Sigmoid colon (tissue), 4 donors: ENCODE measurements around the genes NUPR2 and ASL.

GRCh38 chr7:55476552-55477390 lies 95.5 kb downstream of the VOPP1 start:
- PRO-cap: no peak
- RAMPAGE, long total RNA, 4 experiments: start-site peak on the minus strand in 1 of 4 experiments, at chr7:55477195-55477332 at its widest, 5 reads per replicate

GRCh38 chr7:55539426-55539904 lies 32.8 kb downstream of the VOPP1 start:
- PRO-cap: no peak
- RAMPAGE, long total RNA, 4 experiments: no peak in any of the 4 experiments

DNA sequence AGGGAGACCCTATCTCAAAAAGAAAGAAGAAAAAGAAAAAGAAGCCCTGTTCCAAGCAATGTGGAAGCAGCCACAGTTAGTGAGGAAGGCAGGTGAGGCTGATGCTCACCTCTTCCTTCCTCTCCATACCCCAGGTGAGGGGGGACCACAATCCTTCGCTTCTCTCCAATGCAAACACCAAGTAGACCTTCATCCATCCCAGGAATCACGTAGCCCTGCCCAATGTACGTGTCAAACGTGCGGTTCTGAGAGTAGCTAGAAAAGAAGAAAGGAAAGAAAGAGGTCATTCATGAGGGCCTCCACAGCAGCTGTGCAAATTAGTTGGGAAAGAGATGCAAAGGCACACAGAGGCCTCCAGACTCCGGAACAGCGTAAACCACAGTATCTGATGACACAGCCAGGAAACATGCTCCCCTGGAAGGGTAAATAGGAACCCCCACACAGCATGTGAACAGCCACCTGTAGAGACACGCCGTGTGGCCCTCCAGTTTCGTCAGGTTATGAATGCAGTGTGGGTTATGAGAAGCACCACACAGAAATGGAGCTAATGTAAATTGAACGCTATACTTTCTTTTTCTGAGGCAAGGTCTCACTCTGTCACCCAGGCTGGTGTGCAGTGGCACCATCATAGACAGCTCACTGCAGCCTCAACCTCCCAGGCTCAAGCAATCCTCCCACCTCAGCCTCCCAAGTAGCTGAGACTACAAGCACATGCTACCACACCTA lies 126.8 kb upstream of the VOPP1 start:
- PRO-cap: no peak
- RAMPAGE, long total RNA, 4 experiments: no peak in any of the 4 experiments

GRCh38 chr7:56055346-56055788 lies 3.8 kb downstream of the CCT6A start:
- PRO-cap: no peak
- RAMPAGE, long total RNA, 4 experiments: no peak in any of the 4 experiments

- PRO-cap: no peak
- RAMPAGE, long total RNA, 4 experiments: no peak in any of the 4 experiments
Observed at GRCh38 chr7:56115731-56116683, at the start of gene NUPR2. Gene NUPR2, minus strand, starts transcription at chr7:56116417.

DNA sequence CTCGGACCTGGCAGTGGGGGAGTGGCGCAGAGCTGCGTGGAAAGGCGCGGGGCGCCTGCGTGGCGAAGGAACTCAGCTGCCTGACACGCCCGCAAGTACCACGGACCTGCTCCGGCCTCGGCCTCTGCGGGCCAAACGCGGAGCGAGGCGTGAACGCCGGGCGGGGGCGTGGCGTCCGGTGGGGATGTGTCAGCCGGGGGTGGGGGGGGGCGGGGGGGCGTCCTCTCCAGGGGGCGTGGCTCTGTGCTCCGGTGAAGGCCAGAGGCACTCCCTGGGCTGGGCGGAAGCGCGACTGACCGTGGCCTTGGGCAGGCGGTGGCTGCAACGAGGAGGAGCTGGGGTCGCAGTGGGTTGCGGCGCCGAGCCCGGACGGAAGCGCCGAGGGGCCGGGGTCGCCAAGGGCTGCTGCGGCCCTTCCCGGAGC lies 58.8 kb upstream of the NUPR2 start:
- PRO-cap: unidirectional peak, plus-strand start at position 267 of the sequence
- RAMPAGE, long total RNA, 4 experiments: no peak in any of the 4 experiments

- PRO-cap: no peak
- RAMPAGE, long total RNA, 4 experiments: no peak in any of the 4 experiments
Observed at GRCh38 chr7:64569046-64569936, 6.4 kb upstream of the ZNF680 start.

DNA sequence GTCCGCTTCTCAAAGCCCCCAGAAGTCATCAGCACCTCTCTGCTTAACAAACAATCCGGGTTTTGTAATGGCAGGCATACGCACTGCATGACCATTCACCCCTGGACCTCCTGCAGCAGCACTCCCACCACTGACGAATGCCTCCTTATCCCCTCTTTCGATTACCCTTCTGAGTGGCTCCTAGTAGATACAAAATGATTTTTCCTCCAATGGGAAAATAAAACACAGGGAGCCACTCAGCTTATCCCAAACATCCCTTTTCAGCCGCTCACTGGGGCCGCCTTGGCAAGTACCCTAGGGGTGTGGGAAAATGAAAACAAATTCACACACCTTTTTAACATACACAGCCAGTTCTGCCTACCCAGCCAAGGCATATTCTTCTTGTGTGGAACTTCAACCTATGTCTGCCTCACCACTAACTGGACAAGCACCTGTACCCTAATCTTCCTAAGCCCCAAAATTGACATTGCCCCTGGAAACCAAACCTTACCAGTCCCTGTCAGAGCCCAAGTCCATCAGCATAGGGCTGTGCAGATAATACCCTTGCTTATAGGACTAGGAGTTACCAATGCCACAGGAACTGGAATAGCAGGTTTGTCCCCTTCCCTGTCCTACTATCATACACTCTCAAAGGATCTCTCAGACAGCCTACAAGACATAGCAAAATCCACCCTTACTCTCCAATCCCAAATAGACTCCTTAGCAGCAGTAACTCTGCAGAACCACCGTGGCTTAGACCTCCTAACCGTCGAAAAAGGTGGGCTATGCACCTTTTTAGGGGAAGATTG lies 19.6 kb downstream of the ZNF107 start:
- PRO-cap: no peak
- RAMPAGE, long total RNA, 4 experiments: no peak in any of the 4 experiments

- PRO-cap: no peak
- RAMPAGE, long total RNA, 4 experiments: no peak in any of the 4 experiments
Observed at GRCh38 chr7:64803789-64804402, 9.7 kb downstream of the ZNF138 start.

- PRO-cap: no peak
- RAMPAGE, long total RNA, 4 experiments: no peak in any of the 4 experiments
Observed at GRCh38 chr7:64998693-64999211, 7.7 kb downstream of the ERV3-1 start.

DNA sequence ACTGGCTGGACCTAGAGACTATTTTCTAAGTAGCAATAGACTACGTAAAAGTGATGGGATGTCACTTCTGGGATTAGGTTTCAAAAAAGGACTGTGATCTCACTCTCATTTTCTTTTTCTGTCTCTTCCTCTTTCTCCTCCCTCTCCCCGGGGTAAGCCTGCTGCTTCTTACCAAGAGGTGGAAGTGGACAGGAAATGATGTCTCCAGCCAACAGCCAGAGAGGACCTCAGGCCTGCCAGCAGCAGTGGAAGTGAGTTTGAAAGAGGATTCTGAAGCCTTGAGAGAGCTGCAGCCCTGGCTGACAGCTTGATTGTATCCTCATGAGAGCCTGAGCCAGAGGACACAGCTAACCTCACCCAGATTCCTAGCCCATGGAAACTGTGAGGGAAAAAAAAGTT lies 30.1 kb upstream of the ERV3-1 start:
- PRO-cap: no peak
- RAMPAGE, long total RNA, 4 experiments: no peak in any of the 4 experiments

GRCh38 chr7:65873655-65874432 lies 970 bp downstream of the VKORC1L1 start:
- PRO-cap: no peak
- RAMPAGE, long total RNA, 4 experiments: no peak in any of the 4 experiments

- PRO-cap: no peak
- RAMPAGE, long total RNA, 4 experiments: no peak in any of the 4 experiments
Observed at GRCh38 chr7:65920173-65920938, 47.5 kb downstream of the VKORC1L1 start.

- PRO-cap: no peak
- RAMPAGE, long total RNA, 4 experiments: no peak in any of the 4 experiments
Observed at GRCh38 chr7:66036721-66037212, 38.9 kb upstream of the ASL start.

DNA sequence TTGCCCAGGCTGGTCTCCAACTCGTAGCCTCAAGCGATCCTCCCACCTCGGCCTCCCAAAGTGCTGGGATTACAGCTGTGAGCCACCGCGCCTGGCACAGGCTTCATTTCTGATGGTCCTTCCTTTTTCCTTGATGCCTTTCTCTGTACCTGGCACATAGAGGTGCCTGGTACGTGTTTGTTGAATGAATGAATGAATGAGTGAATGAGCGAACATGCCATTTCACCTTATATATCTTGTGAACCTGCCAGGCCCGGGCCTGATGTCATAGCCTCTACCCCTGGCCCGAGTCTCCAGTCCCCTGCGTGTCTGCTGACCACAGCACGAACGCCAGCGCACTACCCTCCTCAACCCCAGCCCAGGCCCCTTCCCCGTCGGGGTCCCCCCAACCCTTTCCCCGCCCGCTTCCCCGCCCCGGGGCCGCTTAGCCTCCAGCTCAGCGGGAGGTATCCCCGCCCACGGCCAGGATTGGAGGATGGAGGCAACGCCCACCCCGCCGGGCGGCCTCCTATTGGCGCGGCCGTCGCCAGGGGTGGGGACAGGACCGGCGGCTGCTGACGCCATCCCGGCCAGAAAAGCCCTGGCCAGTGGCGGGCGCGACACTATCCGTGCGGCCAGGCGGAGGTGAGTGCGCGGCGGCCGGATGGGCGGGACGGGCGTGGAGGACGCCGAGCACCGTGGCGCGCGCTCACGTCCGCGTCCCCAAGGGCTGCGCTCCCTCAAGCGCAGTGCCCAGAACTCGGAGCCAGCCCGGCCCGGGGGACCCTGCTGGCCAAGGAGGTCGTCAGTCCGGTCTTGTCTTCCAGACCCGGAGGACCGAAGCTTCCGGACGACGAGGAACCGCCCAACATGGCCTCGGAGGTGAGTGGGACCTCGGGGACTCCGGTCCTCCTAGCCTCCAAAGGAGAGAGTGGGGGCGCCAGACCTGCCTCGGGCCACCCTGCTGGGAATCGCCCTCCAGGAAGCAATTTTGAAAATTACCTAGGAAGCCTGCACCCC lies at the start of gene ASL:
TSS of gene ASL (plus strand) at position 587 of the 999 bp plus-strand sequence.
- PRO-cap: unidirectional peak, plus-strand start at position 627 of the sequence
- RAMPAGE, long total RNA, 4 experiments: start-site peak on the plus strand in 3 of 4 experiments, centred at positions 602 to 629 of the sequence, 23 to 53 reads per replicate

- PRO-cap: no peak
- RAMPAGE, long total RNA, 4 experiments: no peak in any of the 4 experiments
Observed at GRCh38 chr7:66077617-66078510, 2.2 kb downstream of the ASL start.

DNA sequence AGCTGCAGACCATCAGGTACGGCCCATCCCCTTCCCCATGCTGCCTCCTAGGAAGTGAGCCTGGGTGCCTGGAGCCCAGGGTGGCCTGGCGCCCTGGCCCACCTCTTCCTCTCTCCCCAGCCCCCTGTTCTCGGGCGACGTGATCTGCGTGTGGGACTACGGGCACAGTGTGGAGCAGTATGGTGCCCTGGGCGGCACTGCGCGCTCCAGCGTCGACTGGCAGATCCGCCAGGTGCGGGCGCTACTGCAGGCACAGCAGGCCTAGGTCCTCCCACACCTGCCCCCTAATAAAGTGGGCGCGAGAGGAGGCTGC lies 17.0 kb downstream of the ASL start:
- PRO-cap: no peak
- RAMPAGE, long total RNA, 4 experiments: no peak in any of the 4 experiments

- PRO-cap: unidirectional peak, plus-strand start at chr7:66100051; bidirectional peak, plus-strand start at chr7:66100323, minus-strand start at chr7:66100176
- RAMPAGE, long total RNA, 4 experiments: no peak in any of the 4 experiments
Observed at GRCh38 chr7:66099395-66100667, 14.8 kb upstream of the CRCP start.

DNA sequence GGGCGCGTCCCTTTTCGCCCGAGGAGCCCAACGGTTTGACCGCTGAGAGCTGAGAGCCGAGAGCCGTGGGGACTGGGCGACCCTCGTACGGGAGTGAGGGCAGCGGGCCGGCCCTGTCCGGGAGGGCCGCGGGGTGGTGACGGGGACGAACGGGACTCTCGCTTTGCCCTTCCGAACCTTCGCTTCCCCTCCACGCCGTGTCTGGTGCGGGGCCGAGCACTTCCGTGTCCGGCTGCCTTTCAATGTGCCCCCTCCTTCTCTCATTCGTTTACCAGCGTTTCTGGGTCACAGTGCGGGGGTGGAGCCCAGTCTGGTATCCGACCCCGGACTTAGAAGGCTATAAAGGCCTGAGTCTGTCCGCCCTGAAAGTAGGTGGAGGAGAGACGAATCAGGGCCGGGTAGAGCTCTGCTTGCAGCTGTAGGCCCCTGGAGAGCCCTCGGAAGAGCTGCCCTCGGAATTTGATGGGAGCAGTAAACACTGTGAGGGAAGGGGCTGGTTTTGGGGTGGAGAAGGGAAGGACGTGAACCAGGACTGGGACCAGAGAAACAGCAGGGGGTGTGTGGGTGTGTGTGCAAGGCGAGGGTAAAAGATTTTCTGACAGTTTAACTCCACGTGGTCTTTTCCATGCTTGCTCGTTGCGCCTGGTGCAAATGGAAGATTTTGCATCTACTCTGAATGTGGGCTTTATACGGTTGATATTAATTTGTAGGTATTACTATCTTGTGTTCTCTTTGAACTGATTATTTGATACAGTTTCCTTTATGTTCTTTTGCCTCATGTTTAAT lies 529 bp downstream of the CRCP start:
- PRO-cap: no peak
- RAMPAGE, long total RNA, 4 experiments: start-site peak on the plus strand in 2 of 4 experiments, centred at positions 333 to 342 of the sequence, 21 to 37 reads per replicate; start-site peak on the minus strand in 1 of 4 experiments, centred at position 247 of the sequence, 7 reads per replicate

DNA sequence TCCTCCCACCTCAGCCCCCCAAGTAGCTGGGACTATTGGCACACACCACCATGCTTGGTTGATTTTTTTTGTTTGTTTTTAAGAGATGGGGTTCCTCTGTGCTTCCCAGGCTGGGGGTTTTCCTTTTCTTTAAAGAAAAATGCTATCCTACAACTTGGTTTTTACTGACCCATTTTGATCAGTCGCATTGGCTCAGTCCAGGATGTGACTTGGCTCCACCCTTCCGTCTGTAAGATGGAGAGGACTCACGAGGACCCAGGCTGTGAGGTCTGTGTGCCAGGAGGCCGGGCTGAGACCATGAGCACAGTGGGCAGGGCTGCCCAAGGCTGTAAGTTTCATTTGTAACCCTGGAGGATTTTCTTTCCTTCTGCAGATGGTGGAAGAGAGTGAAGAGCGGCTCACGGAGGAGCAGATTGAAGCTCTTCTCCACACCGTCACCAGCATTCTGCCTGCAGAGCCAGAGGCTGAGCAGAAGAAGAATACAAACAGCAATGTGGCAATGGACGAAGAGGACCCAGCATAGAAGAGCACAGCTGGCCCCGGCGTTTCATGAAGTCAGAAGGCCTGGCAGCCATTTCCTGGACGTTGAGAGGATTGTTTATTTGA lies 37.3 kb downstream of the CRCP start:
- PRO-cap: no peak
- RAMPAGE, long total RNA, 4 experiments: no peak in any of the 4 experiments